SJSA1 (cell line): ENCODE measurements around a stretch of chr6.

GRCh38 chr6:4351746-4352383, 216.5 kb upstream of the ECI2 start:
- RAMPAGE, long total RNA, result no peak

- RAMPAGE, long total RNA, result no peak
Observed at GRCh38 chr6:4358168-4359404, 223.2 kb upstream of the ECI2 start.

DNA sequence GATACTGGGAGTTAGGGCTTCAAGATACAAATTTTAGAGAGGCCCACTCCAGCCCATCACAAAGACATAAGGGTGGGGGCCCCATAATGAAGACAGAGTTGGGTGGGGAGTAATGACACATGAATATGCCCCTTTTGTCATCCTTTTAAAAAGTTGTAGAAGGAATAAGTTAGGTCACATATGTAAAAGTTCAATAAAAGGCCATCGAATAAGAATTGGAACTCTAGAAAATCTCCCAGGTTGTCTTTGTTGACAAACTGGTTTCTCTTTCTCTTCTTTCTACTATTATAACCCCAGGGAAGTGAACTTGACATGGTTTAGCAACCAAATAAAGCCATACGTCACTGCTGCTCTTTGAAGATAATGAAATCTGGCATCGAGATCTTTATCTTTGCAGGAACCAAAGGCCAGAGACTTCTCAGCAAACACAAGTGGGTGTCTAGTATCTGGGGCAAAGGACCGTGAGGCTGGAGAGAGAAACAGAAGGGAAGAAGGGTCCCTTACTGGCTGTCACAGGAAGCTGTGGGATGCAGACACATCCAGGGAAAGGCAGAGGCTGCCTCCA, 286.7 kb upstream of the CDYL start:
- RAMPAGE, long total RNA, result no peak

DNA sequence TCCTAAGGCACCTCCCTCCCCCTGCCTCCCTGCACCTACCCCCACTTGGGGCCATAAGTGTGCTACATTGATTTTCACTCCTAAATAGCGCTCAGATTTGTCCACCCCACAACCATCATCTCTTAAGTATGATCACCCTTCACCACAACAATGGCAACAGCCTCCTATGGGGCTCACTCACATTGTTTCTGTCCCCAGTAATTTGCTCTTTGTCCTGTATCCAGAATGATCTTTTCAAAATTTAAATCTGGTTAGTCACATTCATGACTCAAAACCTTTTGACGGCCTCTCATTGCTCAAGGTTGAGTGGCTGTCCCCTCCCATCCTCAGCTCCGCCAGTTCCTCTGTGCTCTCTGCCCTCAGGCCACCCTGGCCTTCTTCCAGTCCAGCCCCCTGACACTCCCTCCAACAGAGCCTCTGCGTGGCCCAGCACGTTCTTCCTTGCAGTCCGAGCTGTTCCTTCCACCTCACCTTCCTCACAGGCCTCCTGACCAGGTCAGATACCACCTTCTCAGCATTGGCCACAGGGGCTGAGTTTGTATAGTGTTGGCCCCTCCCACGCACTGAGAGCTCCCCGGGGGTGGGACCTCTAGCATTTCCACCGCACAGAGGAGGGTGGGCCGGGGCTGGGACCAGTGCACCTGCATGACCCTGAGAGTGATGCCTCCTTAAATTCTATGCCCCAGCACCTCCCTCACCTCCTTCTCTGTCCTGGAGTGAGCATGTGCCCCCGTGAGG, 2.5 kb upstream of the PPP1R3G start:
- RAMPAGE, long total RNA, result no peak

- RAMPAGE, long total RNA, result no peak
Observed at GRCh38 chr6:5108012-5108569, 22.9 kb downstream of the PPP1R3G start.

- RAMPAGE, long total RNA, result no peak
Observed at GRCh38 chr6:5132509-5133372, 47.6 kb downstream of the PPP1R3G start.

GRCh38 chr6:5175625-5176043, 85.1 kb downstream of the LYRM4 start:
- RAMPAGE, long total RNA, result no peak

DNA sequence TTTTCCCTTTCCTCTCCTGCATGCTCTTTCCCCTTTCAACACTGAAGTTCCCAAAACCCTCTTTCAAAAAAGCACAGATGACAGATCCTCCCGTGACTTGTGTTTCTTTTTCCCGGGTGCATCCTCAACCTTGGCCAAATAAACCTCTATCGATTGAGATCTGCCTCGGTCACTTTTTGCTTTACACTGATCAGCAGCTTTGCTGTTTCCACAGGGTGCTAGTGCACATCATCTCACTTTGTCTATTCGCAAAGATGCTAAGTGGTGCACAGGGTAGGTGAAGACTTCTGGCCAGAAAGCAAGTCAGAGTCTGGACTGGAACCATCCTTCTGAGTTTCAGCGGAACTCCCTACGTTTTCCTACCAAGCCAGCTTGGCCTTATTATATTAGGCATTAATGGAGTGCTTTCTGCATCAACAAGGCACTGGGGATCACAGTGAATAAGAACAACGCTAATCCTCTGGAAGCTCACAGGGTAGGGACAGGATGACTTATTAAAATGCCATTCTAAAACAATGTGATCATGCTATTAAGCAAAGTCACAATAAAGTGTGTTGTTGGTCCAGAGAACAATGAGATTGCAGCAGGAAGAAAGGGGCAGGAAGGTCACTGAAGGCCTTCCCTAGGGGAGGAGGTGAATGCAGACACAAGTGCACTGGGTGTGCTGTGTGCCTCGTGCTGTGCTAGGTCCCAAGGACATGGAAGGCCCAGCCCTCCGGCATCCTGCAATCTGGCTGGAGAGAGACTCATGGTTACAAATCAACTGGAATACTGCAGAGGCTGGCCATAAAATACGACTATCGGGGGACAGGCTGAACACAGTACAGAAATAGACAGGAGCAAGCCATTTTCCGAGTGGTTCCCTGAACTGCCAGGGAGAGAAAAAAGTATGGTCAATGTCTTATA, 55.9 kb downstream of the LYRM4 start:
- RAMPAGE, long total RNA, result no peak

GRCh38 chr6:5278090-5278580, 16.8 kb downstream of the FARS2 start:
- RAMPAGE, long total RNA, result no peak

DNA sequence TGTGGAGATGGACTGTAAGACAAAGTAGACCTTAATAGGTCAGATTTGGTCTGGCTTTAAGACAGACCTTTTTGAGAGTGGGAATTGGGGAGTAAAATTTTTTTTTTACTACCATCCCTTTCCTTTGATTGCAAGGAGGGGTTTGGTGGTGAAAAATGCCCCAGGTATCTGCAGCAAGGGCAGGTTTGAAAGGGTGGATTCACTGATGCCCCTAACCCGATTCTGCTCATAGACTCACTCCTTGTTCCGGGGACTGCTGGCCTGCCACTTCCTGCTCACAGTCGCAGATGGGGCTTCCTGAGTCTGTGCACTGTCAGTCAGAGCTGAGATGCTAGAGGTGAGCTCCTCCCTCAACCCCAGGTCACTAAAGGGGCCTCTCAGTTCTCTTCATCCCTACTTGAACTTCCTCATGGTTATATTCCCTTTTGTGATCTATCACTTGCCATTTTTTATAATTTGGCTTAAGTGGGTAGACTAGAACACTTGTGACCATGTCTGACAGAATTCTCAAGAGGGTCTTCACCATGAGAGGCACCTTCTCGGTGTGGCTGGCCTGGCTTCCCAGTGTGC, 357.9 kb downstream of the FARS2 start:
- RAMPAGE, long total RNA, result no peak

- RAMPAGE, long total RNA, result no peak
Observed at GRCh38 chr6:5623692-5624171, 362.4 kb downstream of the FARS2 start.

GRCh38 chr6:5645631-5645946, 361.1 kb downstream of the NRN1 start:
- RAMPAGE, long total RNA, result no peak

GRCh38 chr6:5764252-5764983, 242.3 kb downstream of the NRN1 start:
- RAMPAGE, long total RNA, result no peak

DNA sequence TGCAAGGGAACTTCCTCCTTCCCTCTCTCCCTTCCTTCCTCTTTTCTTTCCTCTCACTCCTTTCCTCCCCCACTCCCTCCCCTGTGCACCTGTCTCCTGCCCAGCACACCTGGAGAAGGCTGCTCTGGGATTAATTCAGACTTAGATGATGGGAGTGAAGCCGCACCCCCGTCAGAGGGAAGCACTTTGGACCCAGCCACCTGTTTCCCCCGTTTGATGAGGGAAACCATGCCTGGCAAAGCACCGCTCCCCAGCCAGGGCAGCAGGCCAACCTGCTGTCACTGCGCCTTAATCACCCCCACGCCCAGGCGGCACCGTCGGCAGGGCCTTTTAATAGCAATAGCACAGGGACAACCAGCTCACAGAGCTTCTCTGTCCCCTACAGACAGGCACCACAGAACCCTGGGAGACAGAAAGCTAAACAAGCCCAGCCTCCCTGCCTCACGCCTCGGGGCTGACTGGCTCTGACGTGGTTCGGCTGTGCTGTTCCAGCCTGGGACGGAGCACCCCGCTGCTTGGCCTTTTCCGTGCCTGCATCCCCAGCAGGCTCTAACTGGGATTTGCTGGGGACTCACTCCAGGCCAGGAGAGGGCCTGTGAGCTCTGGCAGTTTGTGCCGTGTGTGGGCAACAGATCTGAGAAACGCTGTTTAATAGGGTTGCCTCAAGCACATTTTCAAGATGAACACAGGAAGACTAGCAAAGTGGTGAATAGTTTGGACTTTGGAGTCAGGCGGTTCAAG, 223.9 kb downstream of the NRN1 start:
- RAMPAGE, long total RNA, result no peak

DNA sequence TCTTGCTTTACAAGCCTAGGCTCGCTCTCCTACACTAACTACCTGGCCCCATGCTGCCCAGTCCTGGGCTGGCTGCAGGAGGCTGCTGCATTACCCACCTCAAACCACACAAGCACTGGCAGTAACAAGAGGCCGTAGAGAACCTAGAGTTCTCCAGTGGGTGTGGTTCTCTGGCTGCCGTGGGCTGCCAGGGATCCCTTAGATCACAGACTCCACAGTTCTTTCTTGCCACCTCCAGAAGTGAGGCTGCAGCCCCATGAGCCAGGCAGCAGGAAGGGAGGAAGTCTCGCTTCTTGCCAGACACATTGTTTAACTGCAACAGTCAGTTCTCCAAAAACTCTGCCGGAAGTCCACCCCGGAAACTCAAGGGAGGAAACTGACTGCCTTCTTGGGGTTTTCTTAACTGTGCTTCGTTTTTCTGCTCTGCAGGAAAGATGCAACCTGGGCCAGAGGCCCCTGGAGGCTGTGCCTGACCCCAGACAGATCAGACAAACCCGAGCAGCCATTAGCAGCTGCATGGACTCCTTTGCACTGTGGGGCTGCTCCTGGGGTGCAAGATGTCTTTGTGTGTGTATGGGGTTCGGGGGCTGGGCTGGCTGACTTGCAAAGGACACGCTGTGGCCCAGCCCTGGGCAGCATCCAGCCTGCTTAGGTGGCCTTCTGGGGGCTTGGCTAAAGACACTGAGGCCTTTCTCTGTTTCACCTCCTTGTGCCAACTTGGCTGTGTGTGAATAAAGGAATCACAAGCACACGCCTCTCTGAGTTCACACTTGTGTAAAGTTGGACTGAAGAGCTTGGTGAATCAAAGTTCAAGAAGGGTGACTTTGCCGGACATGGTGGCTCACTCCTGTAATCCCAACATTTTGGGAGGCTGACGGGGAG, 175.2 kb downstream of the NRN1 start:
- RAMPAGE, long total RNA, result no peak

DNA sequence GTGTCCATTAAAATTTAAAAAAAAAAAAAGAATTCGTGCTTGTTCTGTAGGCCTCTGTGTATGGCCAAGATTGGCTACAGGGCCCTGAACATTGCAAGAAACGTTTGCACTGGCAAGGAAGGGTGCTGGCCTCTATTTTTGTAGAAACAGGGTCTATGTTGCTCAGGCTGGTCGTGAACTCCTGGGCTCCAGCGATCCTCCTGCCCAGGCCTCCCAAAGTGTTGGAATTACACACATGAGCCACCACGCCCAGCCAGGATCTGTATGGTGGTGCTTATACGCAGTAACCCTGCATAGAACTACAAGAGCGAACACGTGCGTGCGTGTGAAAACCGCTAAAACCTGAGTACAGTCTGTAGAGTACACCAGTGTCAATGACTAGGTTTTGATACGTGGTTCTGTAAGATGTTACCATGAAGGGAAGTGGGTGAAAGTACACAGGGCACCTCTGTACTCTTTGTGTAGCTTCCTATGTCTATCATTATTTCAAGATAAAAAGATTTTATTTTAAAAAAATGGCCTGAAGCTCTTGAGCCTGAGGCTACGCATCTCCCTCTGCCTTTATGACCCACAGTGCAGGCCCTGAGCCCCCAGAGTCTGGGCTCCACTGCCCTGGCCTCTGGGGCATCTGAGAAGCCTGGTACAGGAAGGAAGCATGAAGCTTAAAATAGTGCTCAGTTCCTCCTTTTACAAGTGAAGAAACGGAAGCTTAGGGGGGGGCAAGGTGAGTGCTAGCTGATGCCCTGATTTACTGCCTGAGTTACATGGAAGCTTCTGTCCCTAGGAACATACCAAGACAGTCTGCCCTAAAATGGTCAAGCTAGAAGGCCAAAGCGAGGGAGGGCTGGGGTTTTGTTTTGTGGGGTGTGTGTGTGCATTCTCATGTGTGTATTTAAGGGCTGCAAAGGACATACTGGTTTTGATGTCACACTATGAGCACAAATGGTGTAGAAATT, 21.6 kb downstream of the LY86 start:
- RAMPAGE, long total RNA, result no peak

DNA sequence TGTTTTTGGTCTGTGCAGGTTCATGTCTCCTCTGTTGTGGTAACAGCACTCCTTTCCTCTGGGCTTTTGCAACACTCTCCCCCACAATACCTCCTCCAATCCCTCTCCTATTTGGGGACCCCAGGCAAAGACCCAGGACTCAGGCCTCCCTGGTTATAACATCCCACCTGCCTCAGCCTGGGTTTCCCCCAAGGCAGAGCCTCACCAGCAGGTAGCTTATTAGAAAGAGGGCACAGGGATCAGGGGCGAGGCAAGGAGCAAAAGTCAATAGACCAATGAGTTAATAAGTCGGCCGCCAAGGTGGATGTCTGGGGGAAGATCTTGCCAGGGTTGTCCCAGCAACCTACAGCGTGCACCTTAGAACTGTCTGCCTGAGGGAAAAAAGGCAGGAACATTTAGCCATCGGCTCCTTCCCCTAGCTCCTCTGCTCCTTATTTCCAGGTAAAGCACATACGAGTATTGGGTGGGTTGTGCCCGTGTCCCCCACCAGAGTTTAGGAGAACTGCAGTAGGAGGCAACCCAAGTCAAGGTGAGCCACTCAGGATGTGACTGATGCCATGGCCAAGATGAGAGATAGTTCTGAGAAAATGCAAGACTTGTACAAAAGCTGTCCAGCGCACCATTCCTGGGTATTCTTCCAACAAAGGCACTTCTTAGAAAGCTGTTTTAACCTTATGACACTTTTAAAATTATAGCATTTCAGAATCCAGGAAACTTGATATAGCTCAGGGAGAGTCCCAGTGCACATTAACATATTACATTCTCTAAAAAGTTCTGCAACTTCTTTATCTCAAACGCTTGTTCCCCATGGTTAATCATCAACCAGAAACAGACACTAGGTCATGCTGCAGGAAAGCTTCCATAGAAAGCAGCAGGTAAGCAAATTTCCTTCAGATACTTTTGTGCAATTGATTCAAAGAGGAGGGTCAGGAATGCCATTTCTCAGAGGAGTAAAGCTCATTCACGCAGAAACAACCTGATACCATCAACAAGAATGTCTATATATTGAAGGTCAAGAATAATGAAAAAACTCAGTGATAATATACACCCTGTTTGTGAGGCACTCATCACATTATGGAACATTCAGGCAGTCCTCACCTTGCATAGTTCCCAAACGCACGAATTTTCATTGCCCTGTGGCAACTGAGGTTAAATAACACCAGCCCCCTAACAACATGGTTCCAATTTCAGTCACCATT, 95.2 kb downstream of the LY86 start:
- RAMPAGE, long total RNA, result no peak

DNA sequence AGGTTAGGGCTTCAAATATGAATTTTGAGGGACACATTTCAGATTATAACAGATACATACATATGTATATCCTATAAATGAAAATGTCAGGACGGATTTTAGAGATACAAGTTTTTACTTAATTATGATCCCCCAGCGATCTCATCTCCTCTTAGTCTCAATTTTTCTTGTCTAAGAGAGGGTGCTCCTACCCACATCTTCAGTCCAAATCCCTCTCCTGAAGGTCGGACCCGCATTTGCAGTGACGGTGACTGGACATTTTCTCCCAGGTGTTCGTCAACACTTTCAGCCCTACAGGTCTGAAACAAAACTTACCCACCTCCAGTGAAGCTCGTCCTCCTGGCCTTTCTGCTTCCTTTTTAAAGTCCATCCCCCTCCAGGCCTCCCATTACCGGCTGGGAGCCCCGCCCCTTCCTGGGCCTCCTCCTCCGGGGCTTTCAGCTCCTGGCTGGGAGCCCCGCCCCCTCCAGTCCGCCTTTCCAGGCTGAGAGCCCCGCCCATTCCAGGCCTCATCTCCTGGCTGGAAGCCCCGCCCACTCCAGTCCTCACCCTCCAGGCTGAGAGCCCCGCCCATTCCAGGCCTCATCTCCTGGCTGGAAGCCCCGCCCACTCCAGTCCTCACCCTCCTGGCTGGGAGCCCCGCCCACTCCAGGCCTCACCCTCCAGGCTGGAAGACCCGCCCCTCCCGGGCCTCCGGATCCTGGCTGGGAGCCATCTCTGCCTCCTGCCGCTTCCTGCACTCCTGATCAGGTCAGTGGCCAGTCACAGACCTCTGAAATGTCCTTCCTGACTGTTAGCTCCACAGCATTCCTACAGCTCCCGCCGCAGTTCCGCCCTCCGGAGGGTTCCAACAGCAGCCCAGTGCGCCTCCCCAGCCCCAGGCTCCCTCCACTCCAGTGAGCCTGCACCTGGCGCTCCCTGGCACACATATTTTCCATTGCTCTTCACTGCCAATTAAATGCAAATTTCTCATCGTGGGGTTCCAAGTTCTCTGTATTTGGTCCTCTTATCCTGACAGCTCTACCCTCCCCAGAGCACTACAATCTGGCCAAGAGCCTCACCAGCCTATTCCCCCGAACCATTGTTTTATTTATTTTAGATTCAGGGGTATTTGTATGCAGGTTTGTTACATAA, 98.4 kb downstream of the LY86 start:
- RAMPAGE, long total RNA, result no peak

- RAMPAGE, long total RNA, result no peak
Observed at GRCh38 chr6:6688269-6688813, 99.8 kb downstream of the LY86 start.

- RAMPAGE, long total RNA, result no peak
Observed at GRCh38 chr6:6696618-6697288, 108.2 kb downstream of the LY86 start.